Cardiac ventricle fibroblast (primary cell): ENCODE measurements around a stretch of chr17.

DNA sequence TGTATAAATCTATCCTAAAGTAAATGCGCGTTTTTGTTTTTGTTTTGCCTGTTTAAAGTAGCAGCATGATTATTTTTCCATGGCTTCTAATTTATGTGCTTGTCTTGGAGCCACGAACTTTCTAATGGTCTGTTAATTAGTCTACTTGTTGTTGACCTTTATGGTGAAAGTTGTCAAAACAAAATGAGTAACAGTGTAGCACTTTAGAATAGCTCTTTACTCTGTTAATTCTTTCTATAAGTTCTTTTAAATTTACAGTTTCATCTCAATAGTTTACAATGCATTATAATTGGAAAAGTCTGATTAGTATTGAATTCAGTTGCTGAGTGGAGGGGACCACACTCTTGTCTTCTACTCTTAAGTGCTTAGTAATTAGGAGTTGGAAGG, 1.8 kb downstream of the PRKAR1A start:
- RAMPAGE, long total RNA = no peak

- RAMPAGE, long total RNA = no peak
Measured at GRCh38 chr17:68819397-68819895, 135.7 kb downstream of the ABCA8 start.

GRCh38 chr17:68954161-68954536, 1.0 kb downstream of the ABCA8 start:
- RAMPAGE, long total RNA = no peak

DNA sequence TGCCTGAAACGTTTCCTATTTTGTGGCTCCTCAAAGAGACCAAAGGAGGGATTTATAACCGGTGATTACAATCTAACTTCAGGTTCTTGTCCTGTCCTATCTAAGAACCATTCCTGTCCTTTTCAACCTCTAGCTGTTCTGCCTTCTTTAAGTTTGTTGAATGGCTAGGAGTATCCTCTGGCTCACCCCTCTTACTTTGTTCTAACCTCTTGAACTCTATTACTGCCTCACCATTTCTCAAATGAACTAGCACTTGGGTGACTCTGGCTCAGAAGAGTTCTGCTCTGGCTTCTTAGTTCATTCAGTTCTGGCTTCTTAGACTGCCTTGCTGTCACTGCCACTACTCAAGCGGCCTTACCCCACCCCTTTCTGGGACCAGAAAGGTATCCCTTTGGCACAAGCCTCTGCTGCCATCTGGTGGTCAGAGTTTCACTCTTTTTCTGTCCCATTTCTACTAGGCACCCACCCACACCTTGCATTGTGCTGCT, 6.7 kb upstream of the ABCA10 start:
- RAMPAGE, long total RNA = no peak

DNA sequence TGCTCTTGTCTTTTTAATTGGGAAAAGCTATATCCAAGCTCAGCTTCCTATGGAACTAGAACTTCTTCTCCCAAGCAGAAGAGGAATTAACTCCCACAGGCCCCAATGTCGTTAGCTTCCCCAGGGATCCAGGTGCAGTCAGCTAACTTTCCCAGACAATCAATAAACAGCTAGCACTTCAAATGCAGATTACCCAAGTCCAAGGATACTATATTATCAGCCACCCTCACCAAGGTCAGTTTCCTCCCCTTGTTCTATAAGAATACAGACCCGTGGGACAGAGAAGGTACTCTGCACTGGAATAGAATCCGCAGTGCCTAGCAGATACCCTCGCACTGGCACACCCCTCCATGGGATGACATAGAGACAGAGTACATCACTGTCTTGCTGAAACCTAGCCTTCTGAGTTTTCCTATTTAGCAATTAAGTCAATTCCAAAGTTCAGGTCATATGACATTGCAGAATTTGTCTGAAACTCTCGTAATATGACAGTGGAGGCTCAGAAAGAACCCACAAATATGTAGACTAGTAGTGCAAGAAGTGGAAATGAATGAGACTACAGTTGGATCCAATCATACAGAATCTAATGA, 39.9 kb upstream of the ABCA10 start:
- RAMPAGE, long total RNA = no peak

GRCh38 chr17:69461837-69462407, 47.4 kb downstream of the MAP2K6 start:
- RAMPAGE, long total RNA = no peak

DNA sequence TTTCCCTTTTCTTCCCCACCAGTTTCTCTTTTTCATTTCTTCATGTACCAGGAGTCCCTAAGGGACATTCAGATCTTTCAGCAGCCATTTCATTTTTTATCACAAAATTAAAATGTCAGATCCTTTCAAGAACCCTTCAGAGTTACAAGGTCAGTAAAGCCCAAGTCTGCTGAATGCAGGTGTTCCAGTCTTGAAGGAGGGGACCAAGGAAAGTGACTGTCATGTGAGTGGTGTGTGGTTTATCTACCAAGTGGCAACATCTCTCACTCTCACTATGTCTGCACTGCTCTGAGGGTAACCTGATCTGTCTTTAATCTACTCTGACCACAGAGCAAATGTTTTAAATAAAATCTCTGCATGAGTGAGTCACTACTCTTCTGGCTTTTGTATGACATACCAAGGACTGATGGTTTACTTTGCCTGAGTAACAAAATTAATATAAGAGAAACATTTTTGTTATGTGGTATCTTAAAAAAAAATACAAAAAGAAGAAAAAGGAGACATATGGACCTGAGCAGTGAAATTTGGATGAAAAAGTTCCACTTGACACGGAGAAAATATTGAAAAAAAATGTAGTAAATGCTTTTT, 240.4 kb downstream of the MAP2K6 start:
- RAMPAGE, long total RNA = no peak

- RAMPAGE, long total RNA = no peak
Measured at GRCh38 chr17:71975025-71975985, 145.5 kb upstream of the SOX9 start.

GRCh38 chr17:72124526-72124947, 3.7 kb downstream of the SOX9 start:
- RAMPAGE, long total RNA = no peak

- RAMPAGE, long total RNA = no peak
Measured at GRCh38 chr17:72135382-72135821, 14.6 kb downstream of the SOX9 start.

- RAMPAGE, long total RNA = no peak
Measured at GRCh38 chr17:72420990-72421693, 300.3 kb downstream of the SOX9 start.

- RAMPAGE, long total RNA = no peak
Measured at GRCh38 chr17:72422718-72423600, 302.1 kb downstream of the SOX9 start.

DNA sequence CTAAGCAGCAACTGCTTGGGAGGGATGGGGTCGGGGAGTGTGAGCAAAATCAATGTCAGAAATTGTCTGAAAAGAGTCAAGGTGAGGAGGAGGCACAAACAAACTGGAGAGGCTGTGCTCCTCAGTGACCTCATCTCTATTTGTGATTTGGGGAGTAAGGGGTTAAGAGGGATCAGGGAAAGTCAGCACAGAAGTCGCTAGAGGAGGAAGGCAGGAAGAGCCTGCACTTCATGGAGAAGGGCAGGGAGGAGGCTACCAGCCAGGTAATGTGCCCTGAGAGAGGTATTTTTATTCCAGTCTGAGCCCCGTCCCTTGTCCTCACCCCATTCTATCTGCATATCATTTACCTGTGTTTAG, 332.2 kb downstream of the SOX9 start:
- RAMPAGE, long total RNA = no peak

- RAMPAGE, long total RNA = no peak
Measured at GRCh38 chr17:72455942-72456636, 335.3 kb downstream of the SOX9 start.

DNA sequence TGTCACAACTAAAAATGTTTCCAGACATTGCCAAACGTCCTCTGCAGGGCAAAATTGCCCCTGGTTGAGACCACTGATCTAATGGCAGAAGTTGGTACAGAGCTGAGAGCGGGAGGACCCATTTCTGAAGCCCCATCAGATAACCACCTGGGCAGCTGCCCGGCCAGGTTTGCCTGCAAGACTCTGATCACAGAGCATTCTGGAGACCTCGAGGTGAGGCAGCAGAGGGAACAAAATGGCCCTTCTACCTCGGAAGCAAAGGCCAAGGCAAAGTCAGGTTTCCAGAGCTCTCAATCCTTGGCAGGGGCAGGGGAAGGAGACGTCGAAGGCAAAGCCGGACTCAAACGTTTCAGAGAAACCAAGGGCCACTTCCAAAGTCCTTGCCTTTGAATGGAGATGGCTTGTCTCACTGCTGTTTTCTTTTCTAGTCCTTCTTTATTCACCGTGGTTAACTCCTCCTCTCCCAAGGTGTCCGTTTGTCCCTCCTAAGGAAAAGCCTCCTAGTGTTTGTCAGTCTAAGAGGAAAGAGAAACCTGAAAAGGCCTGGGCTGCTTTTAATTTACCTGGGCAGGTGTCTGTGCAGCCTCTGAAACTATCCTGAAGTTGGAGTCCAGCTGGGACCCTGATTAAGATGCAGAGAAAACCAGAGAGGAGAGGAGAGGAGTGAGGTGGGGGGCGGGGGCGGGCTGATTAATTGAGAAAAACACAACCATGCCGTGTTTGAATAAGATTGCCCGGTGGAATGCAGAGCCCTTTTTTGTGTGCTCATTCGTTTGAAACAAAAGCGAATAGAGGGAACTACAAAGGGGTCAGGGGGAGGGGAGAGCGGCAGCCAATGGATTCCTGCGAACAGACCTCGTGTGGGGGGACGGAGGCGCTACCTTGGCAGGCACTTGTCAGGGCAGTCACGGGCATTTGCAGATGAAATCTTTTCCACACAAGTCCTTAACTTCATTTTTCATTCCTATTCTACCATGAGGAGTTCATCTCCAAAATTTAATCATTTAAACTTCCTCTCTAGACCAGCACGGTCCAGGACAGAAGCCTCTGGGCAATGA, 355.5 kb downstream of the SOX9 start:
- RAMPAGE, long total RNA = no peak

DNA sequence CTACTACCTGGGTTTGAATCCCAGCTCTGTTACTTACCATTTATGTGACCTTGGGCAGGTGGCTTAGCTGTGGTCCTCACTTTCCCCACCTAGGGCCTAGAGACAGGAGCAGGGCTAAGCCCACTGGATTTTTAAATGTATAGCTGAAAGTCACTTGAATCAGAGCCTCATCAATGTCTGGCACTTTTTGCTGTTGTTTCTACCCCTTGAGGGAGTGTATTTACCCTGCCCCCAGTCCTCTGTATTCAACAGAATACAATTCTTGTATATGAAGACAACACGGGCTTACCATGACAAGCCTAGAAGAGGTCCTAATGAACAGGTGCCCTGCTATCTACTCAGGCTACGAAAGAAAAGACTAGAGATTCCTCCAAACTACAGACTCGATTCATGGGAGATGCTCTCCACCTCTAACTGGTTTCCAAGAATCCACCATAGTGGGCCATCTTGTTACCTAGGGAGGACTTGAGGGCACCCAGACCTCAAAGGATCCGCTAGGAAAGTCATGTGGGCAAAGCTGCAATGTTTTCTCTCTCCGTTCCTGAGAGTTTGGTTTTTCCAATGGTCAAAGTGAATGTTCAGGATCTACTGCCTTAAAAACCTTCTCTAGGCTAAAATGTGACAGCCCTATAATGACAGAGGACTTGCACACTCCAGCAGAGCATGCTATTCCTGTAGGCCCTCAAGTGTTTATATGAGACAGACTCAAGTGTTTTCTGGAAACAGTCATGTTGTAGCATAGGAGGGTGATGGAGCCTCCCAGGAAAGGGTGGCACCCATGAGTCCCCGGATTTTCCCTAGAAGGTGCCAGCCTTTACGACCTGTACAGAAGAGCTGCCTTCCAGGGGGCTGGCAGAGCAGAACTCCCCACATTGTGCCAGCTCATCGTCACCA, 437.4 kb downstream of the SOX9 start:
- RAMPAGE, long total RNA = no peak

- RAMPAGE, long total RNA = no peak
Measured at GRCh38 chr17:72664694-72665543, 427.6 kb downstream of the SLC39A11 start.

DNA sequence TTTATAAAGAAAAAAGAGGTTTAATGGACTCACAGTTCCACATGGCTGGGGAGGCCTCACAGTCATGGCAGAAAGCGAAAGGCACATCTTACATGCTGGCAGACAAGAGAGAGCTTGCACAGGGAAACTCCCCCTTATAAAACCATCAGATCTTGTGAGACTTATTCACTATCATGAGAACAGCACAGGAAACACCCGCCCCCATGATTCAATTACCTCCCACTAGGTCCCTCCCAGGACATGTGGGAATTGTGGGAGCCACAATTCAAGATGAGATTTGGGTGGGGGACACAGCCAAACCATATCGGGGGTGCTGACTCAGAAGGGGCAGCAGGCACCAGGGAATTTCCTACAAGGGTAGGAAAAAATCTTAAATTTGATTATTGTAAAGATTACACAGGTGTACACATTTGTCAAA, 99.6 kb downstream of the SLC39A11 start:
- RAMPAGE, long total RNA = no peak

GRCh38 chr17:73156147-73156591, 8.6 kb upstream of the SSTR2 start:
- RAMPAGE, long total RNA = no peak

GRCh38 chr17:73191260-73191513, 1.7 kb upstream of the COG1 start:
- RAMPAGE, long total RNA = no peak